Measurements from ENCODE around the genes CNTNAP3B, SPATA31A7, FOXD4L4 and ANKRD20A1.

DNA sequence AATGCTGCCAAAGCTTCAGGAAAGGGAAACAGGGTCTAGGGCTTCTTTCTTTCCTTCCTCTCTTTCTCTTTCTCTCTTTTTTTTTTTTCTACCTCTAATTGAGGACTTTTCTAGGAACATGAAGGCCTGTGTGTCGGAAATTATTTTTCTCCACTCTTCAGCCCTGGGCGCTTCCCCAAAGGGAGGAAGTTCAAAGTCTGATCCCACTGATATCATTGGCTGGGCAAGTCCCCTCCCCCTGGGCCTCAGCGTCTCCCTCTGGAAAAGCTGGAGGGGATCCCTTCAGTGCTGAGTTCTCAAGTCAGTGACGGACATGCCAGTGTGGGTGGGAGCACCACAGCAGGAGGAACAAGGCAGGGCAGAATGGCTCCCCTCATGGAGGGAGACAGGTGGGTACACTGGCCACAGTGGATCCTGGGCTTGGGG lies 24.0 kb upstream of the SLC25A51 start:
- PRO-cap = no peak

- PRO-cap = no peak
Observed at GRCh38 chr9:38010539-38010890, 58.5 kb downstream of the SHB start.

GRCh38 chr9:38018092-38018856 lies 50.8 kb downstream of the SHB start:
- PRO-cap = no peak

DNA sequence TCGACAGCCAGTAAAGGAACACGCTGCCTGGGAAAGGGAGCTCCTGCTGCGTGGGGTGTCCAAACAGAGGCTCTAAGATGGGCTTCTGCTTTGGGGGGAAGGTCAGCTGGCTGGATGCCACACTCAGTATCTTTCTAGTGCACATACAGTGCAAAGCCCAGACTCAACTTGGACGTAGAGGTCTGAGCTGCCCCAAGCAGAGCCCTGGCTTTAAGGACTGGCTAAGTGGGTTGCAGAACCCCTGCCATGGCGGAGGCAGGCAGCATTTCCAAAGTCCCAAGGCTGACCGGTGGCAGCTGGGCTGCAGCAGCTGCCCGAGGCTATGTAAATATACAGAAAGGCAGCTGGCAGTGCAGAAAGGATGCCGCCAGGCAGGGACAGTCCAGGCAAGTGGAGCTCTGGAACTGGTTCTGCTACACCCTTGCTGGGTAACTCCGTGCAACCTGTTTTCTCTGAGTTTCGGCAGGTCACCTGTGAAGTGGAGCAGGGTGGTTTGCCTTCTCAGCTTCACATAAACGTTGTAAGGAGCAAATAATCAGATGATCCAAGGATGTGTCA lies 46.1 kb downstream of the SHB start:
- PRO-cap = no peak

- PRO-cap = no peak
Observed at GRCh38 chr9:38070260-38070814, 1.3 kb upstream of the SHB start.

DNA sequence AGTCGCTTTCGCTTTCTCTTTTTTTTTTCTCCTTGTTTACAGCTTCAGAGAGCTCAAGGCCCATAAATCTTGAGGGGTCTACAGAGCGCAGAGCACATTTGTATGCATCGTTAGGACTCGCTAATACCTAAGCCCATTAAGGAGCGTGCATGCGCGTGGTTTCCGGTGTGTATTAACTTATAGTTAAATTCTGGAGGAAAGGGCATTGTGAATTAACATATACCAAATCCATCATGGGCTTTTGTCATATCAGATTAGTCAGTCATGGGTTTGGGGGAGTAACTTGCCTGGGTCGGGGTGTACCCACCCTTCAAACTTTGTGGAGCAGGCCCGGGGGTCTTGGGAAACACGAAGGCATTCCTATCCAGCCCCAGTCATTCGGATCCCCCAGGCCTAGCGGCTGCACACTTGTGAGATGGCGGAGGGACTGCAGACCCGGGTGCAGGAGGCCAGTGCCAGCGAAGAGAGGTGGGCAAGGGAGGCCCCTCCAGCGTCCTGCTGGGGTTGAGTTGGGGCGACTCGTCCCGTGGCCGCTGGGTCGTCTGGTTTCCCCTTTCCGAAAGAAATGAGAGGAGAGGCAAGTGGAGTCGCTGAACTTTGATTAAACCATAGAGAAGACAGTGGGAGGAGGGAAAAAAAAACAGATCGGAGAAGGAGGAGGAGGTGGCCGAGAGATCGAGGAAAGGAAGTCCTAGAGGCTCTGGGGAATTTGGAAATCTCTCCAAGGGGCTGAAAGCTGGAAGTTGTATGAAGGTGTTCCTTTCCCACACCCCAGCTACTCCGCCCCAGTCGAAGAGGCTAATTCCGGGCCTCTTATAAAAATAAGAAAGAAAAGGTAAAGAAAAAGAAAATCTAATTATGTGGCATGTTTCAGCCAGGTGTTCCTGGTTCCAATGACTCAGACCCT lies 465.1 kb upstream of the ZNG1F start:
- PRO-cap = no peak

- PRO-cap = unidirectional peak, minus-strand start at chr9:42129426
Observed at GRCh38 chr9:42128833-42129554, at the start of gene CNTNAP3B. Gene CNTNAP3B (minus strand): TSS chr9:42129426.

DNA sequence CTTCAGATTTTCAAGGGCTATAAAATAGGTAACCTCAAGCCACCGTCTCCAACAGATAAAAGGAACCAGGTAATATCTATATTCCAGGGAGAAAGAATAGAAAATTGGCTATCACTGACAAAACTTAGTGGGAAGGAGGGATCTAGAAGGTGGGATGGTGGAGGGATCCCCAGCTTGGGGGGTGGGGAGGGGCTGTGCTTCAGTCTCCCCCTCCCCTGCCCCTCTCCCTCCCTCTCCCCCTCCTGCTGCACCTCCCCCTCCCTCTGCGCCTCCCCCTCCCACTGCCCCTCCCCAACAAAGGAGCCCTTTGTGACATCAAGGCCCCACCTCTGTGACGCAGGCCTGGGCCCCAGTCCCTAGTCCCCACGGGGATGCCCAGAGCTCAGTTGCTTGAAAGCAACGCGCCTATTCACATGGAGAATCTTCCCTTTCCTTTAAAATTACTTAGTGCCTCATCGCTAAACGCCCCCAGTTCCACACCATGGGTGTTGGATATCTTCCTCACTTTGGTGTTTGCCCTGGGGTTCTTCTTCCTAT lies at the start of gene SPATA31A7:
Gene SPATA31A7 (plus strand): TSS at position 385 of the 537 bp plus-strand sequence.
- PRO-cap = no peak

- PRO-cap = no peak
Observed at GRCh38 chr9:63780895-63781248, 1504.1 kb downstream of the FOXD4L5 start.

DNA sequence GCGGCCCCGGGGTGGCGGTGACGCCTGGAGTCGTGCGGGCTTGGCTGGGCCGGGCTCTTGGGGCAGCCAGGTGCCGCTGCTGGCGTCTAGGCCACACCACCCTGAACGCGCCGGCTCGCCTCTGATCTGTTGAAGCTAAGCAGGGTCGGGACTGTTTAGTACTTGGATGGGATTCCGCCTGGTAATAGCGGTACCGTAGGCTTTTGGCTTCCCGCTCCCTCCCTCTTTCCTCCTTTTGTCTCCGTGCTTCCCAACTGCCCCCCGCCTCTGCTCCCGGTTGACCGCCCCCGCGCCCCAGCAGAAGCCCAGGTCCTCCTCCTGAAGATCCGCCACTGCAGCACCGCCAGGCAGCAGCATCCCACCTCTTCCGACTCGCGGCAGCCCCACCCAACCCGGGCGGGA lies 1471.9 kb downstream of the FOXD4L5 start:
- PRO-cap = no peak

DNA sequence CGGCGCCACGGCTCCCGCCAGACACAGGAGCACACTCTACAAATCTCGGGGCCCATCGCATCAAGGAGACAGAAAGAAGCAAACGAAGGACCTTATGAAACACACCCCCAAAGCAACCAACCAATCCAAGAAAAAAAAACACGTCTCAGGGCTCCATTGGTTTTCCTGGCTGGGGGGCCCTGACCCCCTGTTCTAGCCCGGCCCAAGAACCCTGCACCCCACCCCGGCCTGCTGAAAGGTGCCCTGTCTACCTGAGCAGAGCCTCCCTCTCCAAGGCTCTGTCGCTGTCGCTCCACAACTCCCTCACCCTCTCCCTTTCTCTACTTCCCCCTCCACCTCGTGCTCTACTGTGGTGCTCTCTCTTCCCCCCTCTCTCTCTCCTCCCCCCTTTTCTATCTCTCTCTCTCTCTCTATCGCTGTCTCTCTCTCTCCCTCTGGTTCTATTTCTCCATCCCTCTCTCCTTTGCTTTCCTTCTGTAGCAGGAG lies 1471.1 kb downstream of the FOXD4L5 start:
- PRO-cap = no peak

DNA sequence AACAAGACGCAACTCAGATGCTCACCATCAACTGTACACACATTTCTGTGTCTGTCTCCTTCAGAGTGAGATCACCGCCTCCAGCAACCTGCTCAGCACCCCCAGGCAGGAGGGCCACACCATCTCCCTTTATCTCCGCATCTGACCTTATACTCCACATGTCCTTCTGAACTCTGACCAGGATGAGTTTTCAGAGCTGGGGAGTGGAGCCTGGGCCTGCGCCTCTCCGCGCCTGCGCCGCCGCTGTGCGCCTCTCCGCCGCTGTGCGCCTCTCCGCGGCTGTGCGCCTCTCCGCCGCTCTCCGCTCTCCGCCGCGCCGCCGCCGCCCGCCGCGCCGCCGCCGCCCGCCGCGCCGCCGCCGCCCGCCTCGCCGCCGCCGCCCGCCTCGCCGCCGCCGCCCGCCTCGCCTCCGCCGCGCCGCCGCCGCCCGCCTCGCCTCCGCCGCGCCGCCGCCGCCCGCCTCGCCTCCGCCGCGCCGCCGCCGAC lies 89.3 kb downstream of the FOXD4L5 start:
- PRO-cap = no peak

GRCh38 chr9:65736969-65737358 lies at the start of gene FOXD4L4:
Gene FOXD4L4 (plus strand): TSS chr9:65737146.
- PRO-cap = no peak

GRCh38 chr9:67858736-67859005 lies at the start of gene ANKRD20A1:
Gene ANKRD20A1 (plus strand): TSS chr9:67858931.
- PRO-cap = no peak

- PRO-cap = unidirectional peak, minus-strand start at chr9:68446819
Observed at GRCh38 chr9:68446639-68447330, 90.4 kb downstream of the PGM5 start.

DNA sequence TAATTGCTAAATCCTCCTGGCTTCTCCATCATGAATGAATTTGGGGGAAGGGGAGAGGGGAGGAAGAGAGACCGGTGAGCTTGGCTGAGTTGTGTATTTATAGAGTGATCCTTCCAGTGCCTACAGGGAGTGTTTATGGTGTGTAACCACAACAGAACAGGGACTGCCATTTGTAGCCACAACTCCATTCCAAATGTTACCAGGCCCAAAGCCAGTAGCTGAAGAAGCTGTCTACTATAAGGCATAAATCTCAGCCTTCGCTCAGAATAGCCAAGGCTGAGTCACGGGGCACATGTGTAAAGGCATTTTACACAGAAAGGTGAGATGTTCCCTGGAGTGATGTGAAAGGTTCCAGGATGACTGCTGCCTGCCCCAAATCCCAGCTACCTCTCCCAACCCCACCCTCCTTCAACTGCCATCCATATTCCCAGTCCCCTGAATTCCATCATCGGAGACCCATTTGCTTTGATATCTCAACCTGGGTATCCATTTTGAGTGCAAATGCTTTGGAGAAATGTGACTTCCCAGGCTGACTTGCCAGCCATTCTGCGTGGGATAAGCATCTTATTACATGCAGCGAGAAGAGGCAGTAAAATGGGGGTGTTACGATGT lies 2.4 kb downstream of the TMEM252 start:
- PRO-cap = no peak

DNA sequence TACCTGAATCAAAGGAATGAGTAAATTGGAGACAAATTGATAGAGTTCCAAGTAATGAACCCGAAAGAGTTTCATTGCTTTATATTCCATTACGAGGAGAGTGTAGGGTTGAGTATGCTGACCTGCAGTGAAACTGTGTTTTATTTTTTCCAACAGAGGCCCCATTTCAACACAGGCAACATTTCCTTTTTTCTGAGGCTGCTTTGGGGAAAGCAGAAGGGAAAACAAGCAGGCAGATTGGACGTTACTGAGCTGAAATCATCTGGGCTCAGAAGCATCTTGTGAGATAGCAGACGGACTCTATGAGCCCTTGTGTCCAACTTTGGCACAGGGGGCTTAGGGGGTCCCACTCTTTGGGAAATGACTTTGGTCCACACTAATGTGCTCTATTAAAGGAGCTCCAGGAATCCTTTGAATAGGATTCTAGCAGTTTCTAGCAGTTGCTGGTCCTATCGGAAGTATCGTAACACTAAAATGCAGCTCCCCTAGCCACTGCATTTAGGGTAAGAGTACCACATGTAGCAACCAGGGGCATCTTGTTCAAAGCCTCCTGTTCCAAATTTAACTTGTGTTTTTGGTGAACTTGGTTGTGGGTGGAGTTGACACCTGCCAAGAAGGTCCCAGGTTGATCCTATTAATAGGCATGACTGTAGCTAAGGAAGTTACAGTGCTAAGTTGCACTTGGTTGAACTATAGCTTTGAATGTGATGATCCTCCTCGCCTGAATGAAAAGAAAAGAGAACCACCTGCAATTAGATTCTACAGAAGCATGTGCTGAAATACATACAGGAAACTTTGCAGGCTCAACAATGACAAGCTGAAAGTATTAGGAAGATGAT lies 64.8 kb upstream of the PIP5K1B start:
- PRO-cap = bidirectional peak, plus-strand start at position 661 of the sequence, minus-strand start at position 536 of the sequence; bidirectional peak, plus-strand start outside the sequence, minus-strand start at position 727 of the sequence

GRCh38 chr9:68798320-68799033 lies 18.6 kb downstream of the PABIR1 start:
- PRO-cap = no peak

GRCh38 chr9:68904160-68904994 lies 109.5 kb downstream of the PRKACG start:
- PRO-cap = no peak

GRCh38 chr9:68917478-68918092 lies 96.3 kb downstream of the PRKACG start:
- PRO-cap = unidirectional peak, minus-strand start at chr9:68917952

Data from bronchial lymph node (tissue), 1 donor.